ENCODE data around the gene SMIM6.

DNA sequence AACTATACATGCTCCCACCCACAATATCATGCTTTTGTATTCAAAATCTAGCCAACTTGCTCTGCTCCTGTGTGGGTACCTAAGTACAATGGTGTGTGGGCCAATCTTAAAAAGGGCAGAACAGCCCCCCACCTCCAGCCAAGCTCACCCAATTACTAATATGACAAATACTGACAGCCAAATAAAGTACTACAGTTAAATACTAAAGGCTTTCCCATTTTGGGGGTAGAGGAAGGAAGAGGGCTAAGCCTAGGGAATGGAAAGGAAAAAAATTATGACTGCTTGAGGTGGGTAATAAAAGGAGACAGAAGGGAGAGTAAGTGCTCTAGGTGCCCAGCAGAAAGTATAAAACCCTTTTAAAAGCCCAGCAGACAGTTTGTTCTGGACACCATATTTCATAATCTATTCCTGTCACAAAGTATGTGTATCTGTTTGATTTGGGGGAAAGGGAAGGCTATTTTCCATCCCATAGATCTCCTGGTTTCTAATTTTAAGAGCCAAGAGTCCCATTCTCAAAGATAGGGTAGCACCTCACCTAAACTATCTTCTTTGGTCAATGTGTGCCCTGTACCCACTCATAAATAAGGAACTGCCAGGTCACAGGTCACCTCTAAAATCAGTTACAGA lies 42.7 kb downstream of the GRB2 start:
- PRO-cap, result no peak

GRCh38 chr17:75393462-75394558 lies 11.7 kb downstream of the GRB2 start:
- PRO-cap, result bidirectional peak, plus-strand start at chr17:75394063, minus-strand start at chr17:75393901

DNA sequence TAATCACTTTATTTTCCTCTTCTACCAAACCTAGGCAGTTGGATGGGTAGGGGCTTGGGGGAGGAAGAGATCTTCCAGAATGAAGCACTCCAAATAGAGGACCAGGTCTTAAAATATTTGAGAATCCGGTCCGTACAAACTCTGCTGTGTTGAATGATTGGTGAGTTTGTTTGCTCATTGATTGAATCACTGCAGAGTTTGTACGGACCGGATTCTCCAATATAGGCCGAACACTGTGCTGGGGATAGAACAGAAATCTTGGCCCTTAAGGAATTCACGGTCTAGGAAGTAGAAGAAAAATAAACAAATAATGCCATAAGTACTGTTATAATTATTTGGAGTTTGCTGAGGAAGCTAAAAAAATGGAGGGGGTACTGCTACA lies 461 bp upstream of the GRB2 start:
- PRO-cap, result no peak

DNA sequence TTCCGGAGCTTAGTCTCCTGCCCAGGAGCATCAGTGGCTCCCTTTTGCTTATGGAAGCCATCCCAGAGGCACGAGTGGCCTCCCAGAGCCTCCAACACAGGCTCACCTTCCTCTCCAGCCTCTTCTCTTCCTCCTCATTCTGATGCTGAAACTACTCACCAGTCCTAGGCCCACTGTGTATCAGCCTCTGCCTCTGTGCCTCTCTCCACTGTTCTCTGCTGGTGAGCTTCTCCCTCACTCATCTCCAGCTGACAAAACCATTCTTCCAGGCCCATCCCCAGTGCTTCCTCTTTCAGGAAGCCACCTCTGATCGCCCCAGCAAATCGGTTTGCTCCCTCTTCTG lies 28.2 kb downstream of the CASKIN2 start:
- PRO-cap, result unidirectional peak, minus-strand start at position 217 of the sequence

DNA sequence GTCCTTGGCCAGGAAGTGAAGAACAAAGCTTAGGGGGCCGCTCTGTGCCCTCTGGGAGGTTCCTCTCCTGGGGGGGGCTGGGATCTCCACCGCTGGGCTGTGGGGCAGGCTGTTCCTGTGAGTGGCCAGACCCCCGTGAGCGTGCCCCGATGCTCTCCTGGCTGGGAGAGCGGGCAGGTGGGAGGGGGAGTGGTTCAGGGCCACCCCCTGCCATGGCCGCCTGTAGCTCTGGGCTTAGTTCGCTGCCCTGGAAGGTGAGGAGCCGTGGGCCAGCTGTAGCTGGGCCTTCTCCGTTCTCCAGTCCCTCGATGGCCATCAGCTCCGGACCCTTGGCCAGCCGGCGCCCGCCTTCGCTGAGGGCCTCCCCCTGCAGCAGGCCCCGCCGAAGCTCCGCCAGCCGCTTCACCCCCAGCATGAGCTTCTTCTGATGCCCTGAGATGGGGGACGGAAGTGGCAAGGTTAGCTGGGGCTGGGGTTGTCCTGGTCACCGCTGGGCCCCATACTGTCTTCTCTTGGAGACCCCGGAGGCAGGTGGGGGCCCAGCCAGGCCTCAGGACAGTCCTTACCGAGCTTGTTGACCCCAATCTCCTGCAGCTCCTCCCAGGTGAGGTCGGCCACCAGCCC lies 12.4 kb downstream of the CASKIN2 start:
- PRO-cap, result unidirectional peak, minus-strand start at position 404 of the sequence

DNA sequence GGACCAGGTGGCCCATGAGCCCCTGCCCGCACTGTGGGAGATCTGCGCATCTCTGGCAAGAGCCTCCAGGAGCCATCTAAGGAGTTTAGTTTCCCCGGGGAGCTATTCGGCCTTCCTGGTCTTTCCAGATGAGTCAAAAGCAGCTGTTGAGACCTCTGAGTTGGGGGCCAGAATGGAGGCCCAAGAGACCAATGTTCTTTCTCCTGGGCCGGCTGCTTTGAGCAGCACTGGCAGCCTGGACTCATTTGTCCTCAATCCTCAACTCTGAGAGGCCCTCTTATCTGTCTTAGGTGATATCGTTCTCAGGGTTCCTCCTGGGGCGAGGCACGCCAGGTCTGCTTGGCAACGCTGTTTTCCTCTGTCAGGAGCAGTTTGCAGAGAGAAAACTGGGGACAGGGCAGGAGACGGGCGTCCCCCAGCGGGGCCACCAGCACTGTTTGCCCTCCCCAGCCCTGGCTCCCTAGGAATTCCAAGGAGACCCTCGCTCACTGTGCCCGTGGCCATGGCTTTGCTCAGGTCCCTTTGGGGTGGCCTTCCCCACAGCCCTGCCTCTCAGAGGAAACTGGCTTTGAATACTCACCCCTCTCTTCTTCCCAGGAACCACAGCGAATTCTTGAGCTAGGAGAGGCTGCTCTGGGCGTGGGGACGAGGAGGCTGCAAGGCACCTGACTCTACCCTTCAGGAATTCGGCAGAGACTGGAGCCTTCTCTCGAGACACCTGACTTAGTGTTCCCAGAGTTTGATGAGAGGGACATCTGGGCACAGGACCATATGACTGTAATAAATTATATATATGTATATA lies 6.0 kb downstream of the LLGL2 start:
- PRO-cap, result no peak

DNA sequence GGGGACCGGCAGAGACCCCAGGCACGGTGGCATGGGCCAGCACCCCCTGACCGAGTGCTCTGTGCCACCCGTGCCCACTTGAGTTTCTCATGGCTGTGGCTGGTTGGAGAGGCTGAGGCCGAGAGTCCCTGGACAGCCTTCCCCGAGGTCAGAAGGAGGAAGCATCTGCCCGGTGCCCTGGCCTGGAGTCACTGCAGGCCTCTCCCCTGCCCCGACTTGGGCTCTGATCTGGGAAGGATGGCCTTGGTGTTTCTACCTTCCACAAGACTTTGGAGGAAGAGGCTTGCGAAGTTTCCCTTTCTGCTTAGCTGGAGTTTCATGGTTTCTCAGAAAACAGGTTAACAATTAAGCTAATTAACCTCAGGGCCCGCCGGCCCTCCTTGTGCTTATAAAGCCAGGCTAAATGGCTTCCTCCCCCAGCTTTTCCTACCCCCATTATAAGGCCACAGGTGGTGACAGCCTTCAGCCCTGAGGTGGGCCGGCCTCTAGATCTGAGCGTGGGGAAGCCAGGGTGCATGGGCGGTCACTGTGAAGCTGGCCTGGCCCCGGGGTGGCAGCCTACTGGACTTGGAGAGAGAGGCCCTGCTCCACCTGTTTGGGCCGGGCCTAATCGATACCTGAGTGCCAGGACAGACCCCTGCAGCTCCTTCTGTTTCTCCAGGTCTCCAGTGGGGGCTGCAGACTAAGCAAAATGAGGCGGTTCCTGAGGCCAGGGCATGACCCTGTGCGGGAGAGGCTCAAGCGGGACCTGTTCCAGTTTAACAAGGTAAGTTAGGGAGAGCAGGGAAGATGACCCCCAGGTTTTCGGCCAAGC lies 17.4 kb downstream of the LLGL2 start:
- PRO-cap, result no peak

DNA sequence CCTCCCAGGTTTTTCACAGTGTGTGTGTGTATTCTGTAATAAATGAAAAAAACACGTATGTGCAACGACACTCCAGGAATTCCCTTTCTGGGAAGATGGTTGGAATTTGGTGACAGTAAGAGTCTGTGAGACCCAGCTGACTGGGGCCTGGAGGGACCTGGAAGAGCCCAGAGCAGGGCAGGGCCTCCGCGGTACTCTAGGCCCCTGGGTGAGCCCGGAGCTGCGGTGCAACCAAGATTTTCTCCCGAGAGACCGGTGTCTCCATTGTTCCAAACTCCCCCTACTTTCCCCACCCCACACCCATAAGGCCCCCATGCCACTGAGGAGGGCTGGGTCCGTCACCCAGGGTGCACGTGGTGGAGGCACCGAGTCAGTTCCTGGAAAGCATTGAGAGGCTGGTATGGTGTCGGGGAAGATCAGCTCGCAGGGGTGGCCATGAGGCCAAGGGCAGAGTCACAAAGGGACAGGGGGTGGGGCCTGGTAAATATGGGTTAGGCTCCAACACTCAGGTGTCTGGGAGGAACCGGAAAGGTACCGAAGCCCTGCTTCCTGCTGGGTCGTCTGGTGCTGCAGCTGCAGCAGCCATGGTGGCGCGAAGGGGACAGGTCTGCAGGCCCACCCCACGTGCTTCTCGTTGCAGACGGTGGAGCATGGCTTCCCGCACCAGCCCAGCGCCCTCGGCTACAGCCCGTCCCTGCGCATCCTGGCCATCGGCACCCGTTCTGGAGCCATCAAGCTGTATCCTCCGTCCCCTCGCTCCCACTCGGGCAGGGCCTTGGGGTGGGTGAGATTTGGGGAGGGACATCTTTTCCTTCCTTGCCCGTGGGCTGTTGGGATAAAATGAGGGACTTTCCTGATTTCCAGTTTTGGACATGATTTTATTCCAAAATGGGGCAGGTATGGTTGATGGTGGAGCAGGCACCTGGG lies 30.2 kb downstream of the LLGL2 start:
- PRO-cap, result no peak

GRCh38 chr17:75636222-75636824 lies 3.1 kb downstream of the SMIM5 start:
- PRO-cap, result no peak

GRCh38 chr17:75639304-75639796 lies 6.1 kb downstream of the SMIM5 start:
- PRO-cap, result no peak

DNA sequence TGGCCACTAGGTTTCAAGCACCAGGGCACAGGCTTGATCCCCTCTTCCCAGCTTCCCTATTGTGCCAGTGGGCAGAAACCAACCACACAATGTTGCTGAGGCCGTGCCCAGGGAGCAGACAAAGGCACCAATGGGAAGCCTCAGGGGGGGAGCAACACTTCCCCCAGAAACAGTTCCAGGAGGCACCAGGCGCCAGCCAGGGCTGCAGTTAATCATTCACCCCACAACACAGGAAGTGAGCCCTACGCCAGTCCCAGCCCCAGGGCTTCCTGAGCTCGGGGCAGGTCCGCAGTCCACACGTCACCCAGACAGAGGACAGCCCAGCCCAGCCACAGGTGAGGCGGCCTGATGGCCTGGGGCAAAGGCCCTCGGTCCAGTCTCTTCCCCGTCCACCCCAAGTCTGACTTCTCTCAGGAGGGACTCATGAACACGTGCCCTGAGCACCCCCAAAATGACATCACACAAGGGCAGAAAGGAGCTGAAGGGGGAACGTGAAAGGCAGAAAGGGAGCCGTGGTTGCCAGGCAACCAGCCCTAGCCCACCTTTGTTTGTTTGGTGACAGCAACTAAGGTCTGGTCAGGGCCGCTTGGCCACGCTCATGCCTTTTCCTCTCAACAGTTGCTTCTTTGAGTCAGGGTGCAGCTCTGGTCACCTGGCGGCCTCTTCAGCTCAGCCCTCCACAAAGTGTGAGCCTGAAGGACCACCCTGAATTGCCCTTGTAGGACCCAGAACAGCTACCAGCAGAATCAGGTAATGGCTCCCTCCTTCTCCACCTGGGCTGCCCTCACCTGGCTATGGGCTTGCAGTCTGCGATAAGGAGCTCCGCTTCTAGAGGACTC lies at the start of gene SMIM6:
Gene SMIM6 (plus strand): TSS at position 215 of the 839 bp plus-strand sequence.
- PRO-cap, result no peak

- PRO-cap, result no peak
Measured at GRCh38 chr17:75693037-75693364, 25.9 kb downstream of the SAP30BP start.

DNA sequence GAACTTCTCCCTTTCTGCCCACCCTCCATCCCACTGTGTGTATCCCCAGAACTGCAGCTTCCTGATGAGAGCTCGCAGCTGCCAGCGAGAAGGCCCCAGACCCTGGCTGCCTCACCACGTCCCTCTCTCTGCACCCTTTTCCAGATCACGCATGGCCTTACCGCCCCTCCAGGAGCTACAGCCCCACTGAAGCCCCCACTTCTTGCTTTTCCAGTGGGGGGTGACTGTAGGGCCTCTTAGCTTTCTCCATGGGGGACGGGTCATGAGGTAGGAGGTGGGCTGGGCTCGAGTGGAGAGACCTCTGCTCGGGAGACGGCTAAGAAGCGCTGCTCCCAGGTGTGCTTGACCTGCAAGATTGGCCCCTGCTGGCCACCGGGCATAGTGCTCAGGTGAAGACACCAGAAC lies 5.9 kb downstream of the H3-3B start:
- PRO-cap, result no peak

GRCh38 chr17:75821839-75822864 lies 22.1 kb downstream of the UNC13D start:
- PRO-cap, result no peak

GRCh38 chr17:75844811-75845706 lies 855 bp upstream of the UNC13D start:
- PRO-cap, result bidirectional peak, plus-strand start at chr17:75844890, minus-strand start at chr17:75844699; bidirectional peak, plus-strand start at chr17:75845542, minus-strand start at chr17:75845337

GRCh38 chr17:75979713-75980127 lies 680 bp downstream of the TEN1 start:
- PRO-cap, result no peak

GRCh38 chr17:76003111-76003664 lies 2.5 kb downstream of the CDK3 start:
- PRO-cap, result no peak

DNA sequence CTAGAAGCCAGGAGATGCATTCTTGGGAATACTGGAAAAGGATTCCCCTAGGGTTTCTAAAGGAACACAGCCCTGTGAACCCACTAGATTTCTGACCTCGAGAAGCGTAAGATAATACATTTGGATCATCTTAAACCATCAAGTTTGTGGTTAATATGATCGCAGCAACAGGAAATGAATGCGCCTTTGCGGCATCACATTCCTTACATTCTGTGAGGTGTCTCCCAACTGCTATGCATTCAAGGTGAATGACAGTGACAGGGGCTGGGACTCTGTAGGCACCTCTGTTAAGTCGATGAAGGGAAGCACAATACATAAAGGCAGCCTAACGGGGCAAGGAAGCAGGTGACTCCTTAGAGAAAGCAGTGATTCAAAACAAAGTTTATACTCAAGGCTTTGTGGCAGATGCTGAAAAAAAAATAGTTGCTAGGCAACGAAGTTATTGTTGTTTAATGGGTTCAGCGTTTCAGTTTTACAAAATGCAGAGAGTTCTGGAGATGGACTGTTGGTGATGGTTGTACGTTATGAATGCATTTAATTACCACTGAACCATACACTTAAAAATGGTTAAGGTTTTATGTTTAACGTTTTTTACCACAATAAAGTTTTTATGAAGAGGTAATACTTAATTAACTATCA lies 21.6 kb upstream of the EVPL start:
- PRO-cap, result no peak

DNA sequence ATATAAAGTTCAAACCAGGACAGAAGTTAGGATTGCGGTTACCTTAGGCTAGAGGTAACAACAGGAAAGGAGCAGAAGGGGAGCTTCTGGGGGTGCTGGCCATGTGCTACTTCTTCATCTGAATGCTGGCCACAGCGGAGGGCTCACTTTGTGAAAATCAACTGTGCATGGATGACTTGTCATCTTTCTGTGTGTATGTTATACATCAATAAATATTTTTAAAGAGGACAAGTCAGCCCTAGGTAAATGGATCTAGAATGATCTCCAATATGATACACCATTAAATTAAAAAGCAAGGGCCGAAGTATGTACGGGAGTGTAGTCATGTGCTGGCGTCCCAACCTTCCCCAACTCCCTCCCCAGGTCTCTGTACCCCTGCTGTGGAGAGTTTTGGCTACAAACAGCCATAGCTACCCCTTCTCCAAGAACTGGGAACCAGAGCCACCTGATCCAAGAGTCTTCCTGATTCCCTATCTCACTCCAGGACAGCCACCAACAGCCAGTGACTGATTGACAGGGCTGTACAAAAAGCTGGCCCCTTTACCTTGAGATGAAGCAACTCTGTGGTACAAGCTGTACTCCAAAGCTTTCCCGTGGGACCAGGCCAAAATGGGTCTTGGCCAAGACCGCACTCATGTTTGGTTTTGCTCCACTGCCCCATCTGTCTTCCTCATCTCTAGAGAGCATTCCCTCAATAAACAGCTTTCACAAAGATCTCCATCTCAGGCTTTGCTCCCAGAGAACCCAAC lies 43.8 kb downstream of the RNF157 start:
- PRO-cap, result no peak

DNA sequence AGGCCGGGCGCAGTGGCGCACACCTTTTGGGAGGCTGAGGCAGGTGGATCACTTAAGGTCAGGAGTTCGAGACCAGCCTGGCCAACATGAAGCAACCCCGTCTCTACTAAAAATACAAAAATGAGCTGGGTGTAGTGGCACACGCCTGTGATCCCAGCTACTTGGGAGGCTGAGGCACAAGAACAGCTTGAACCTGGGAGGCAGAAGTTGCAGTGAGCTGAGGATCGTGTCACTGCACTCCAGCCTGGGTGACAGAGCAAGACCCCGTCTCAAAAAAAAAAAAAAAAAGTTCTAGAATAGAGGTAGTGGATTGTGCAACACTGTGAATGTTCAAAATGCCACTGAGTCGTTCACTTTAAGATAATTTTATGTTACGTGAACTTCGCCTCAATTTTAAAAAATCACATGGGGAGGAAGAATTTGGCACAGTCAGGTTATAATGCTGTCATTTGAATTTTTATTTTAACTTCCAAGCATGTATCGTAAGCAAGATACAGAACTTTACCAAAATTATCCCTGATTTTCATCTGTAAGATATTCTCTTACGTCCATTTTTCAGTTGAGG lies 18.1 kb downstream of the RNF157 start:
- PRO-cap, result unidirectional peak, plus-strand start at position 283 of the sequence